ENCODE results near the gene MEF2A.

DNA sequence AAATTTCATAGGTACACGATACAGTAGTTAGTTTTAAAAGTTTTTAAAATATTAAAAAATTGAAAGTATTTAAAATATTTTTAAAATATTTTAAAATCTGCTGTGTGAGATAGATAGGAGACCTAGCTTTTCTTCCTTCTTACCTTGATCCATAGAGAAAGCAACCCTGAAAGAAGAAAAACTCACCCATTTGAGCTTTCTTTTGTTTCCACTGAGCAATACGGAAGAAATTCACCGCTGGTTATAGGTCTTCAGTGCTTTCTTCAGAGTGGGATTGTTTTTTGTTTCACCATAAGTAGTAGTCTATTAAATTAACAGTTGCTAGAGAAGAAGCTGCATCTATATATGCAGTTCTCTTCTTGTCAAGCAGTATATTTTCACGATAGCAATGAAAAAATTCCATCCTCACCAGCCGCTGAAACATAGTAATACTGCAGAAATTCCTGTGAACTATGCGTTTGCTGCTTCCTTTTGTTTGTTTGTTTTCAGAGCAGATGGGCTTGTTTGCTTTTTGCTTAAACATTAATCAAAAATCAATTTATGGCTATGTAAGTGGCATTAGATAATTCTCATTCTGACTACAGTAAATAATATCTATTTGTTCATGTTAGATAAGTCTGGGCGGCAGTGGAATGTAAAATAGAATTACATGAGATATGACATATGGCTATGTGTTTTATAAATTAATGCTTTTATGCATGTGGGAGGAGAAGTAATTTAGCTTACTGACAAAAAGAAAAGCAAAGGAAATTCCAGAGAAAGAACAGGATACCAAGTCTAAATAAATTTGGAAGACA, 163.9 kb downstream of the PGPEP1L start:
- RAMPAGE, long total RNA, result no peak
- RRBS, result no CpG with 5 or more reads among the region's 7 CpGs

DNA sequence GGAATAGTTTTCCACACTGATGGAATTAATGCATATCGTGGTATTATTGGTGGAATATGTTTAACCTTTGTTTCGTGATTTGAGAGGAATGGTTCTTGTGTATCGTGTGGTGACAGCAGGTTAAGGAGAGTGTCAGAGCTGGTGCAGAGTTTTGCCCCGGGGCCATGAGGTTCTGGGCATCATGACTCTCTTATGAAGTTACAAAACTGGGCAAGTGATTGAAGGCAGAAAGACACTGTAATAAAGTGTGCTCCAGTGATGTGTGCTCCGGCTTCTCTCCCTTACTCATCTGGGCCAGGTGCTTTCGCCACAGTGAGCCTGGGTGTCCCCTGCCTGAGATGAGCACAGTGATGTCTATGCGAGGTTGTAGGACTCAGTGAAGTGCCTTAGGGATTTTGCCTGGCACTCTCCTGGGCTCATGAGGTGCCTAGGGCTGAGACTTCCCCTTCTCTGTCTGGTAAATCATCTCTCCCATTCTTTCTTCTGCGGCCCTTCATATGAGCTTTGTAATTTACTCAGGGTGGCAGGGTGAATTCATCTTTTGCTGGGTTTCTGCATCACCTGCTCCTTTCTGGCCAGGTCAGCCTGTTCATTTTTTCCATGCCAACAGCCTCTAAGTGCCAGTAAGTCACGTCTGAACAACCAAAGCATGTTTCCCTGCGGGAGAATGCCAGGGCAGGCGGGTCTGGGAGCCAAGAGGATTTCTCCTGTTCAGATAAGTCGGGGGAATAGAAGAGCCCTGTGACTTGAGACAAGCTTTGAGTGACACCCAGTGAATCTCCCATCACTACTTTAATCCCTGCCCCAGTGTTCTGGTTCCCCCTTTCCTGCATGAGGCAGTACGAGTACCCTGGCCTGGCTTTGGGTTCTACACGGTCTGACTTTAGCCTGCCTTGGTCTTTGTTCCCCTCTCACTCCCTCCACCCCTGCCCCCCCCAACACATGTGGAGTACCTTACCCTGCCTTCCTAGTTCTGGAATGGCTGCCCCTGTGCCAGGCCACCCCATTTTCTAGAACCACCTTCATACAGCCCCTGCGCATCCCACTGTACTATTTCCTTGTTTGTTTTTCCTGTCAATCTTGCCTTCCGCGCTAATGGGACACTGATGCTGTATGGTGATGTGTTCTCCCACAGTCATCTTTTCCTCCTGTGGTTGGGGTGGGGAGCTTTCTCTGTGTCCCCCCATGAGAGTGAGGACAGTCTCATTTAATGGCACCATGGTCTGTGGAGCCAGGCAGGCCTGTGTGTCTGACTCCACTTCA, 153.1 kb downstream of the PGPEP1L start:
- RAMPAGE, long total RNA, result no peak
- RRBS, result no CpG with 5 or more reads among the region's 17 CpGs

DNA sequence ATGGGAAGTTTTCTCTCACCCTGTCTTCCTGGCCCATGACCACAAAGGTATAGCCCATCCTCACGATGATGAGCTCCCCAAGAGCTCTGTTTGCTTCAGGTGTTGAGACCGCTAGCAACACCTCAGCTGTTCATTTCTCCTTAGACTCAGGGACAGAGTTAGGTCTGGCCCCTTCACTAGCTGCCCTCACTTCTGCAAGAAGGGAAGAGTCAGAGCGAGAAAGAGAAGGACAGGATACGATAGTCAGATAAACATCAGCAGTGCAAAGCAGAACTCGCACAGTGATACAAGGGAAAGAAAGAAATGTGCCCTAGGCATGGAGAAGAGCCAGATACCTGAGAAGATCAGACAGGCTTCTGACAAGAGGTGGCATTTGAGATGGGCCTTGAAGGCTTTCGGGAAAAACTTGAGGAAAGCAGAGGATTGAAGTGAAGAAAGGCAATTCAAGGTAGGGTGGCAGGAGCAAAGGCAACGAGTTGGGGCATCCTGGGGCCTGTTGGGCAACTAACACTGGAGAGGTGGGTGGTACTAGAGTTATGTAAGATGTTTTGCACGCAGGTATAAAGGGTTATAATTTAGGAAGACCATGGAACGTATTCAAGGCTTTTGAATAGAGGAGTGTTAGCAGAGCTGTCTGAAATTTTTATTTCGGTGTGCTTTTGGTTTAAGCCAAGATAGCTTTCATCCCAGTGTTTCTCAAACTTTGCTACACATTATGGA, 106.0 kb downstream of the PGPEP1L start:
- RAMPAGE, long total RNA, result no peak
- RRBS, result no CpG with 5 or more reads among the region's 10 CpGs

- RAMPAGE, long total RNA, result no peak
- RRBS, result no CpG with 5 or more reads among the region's 11 CpGs
Observed at GRCh38 chr15:98953335-98953723, 54.3 kb downstream of the PGPEP1L start.

DNA sequence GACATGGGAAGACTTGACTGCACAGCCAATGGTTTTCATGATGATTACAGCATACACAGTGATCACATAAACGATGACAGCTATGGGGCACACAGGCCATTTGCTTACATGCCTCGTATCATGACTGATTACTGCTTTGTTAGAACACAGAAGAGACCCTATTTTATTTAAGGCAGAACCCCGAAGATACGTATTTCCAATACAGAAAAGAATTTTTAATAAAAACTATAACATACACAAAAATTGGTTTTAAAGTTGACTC, 44.1 kb downstream of the PGPEP1L start:
- RAMPAGE, long total RNA, result no peak
- RRBS, result no CpG with 5 or more reads among the region's 4 CpGs

- RAMPAGE, long total RNA, result no peak
- RRBS, result no CpG with 5 or more reads among the region's 7 CpGs
Observed at GRCh38 chr15:98963851-98964372, 43.7 kb downstream of the PGPEP1L start.

DNA sequence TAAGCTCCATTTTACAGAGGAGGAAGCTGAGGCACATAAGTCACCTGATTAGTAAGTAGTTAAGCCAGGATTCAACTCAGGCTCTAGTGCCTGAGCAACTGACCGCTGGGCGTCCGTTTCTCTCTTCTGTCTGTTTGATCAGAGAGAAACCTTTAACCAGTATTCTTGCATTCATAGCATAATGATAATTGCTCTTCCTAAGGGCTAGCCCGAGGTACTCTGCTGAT, 3.7 kb downstream of the SYNM start:
- RAMPAGE, long total RNA, result no peak
- RRBS, result no CpG with 5 or more reads among the region's 4 CpGs

DNA sequence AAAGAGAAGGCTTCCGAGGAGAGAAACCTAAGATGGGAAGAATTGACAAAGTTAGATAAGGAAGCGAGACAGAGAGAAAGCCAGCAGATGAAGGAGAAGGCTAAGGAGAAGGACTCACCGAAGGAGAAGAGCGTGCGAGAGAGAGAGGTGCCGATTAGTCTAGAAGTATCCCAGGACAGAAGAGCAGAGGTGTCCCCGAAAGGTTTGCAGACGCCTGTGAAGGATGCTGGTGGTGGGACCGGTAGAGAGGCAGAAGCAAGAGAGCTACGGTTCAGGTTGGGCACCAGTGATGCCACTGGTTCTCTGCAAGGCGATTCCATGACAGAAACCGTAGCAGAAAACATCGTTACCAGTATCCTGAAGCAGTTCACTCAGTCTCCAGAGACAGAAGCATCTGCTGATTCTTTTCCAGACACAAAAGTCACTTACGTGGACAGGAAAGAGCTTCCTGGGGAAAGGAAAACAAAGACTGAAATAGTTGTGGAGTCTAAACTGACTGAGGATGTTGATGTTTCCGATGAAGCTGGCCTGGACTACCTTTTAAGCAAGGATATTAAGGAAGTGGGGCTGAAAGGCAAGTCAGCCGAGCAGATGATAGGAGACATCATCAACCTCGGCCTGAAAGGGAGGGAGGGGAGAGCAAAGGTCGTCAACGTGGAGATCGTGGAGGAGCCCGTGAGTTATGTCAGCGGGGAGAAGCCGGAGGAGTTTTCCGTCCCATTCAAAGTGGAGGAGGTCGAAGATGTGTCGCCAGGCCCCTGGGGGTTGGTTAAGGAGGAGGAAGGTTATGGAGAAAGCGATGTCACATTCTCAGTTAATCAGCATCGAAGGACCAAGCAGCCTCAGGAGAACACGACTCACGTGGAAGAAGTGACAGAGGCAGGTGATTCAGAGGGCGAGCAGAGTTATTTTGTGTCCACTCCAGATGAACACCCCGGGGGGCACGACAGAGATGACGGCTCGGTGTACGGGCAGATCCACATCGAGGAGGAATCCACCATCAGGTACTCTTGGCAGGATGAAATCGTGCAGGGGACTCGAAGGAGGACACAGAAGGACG, 25.4 kb downstream of the SYNM start:
- RAMPAGE, long total RNA, result no peak
- RRBS, result no CpG with 5 or more reads among the region's 40 CpGs

DNA sequence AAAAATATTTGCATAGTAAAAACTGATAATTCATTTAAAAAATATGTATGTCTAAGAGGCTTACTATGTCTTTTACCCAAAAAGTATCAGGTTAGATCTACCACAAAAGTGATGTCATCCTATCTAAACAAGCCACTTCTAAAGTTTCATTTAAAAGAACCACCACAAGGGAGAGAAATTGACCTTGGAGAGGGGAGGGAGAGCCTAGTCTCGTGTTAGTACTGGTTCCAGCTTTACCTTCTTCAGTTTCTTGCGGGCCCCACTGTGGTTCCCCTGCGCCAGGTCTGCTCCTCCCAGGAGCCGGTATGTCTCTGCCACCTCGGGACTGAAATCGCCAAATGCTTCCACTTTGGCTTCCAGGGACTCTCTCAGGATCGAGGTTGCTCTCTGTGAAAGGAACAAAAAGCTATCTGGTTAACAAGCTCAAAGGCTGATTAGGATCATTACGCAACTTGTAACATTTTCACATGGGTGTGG, 51.1 kb downstream of the SYNM start:
- RAMPAGE, long total RNA, result no peak
- RRBS, result no CpG with 5 or more reads among the region's 8 CpGs

GRCh38 chr15:99180189-99180592, 69.2 kb downstream of the TTC23 start:
- RAMPAGE, long total RNA, result no peak
- RRBS, result no CpG with 5 or more reads among the region's 1 CpG

DNA sequence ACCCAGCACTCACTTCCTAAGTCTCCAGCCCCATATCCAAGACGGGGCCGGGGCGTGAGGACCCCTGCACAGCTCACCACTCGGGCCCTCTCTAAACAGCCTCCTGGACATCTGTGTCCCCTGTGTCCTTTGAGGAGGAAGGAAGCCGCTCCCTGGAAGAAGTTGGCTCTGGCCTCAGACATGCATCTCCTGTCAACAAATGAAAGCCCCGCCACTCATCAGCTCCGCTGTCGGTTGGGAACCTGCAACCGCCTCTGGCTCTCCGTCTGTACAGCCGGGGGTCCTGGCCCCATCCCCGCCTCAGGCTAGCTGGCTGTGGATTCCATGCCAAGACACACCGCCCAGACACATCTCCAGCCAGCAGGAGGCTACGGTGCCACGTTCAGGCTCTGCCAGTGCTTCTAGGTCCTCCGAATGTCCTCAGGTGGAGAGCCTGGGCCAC, 140.0 kb upstream of the MEF2A start:
- RAMPAGE, long total RNA, result no peak
- RRBS, result no CpG with 5 or more reads among the region's 16 CpGs

DNA sequence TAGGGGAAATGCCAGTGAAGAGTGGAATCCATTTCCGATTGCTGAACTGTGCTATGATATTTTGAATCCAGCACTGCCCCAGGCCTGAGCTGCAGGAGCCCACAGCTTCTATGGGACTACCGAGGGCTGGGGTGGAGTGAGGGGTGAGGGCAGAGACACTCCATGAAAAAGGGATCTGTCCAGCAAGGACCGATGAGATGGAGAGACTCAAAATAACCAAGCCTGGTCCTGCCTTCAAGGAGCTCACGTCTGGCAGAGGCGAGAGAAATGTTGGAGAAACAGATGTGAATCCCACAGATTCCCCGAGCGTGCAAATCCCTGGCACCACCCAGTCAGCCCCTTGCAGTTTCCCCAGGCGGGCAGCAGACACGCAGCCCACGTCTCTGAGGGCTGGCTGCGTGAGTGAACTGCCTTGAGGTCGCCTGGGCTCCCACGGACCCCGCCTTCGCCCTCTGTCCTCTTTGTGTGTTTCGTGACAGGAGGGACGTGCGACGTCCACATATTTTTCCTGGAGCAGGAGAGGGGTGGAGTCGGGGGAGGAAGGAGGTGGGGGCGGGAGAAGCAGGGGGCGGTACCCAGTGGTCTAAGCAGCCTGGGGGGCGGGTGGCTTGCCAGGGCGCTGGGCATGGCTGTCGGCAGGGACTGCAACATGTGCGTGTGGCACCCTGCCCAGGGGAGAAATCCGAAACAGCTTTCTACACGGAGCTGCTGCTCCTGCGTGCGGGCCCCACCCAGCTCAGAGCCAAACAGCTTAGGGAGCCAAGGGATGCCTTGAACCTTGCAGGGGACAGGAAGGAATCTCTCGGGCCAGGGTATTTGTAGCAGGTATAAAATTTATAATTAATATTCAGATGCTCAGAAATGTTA, 79.5 kb upstream of the MEF2A start:
- RAMPAGE, long total RNA, result no peak
- RRBS, result no CpG with 5 or more reads among the region's 31 CpGs

DNA sequence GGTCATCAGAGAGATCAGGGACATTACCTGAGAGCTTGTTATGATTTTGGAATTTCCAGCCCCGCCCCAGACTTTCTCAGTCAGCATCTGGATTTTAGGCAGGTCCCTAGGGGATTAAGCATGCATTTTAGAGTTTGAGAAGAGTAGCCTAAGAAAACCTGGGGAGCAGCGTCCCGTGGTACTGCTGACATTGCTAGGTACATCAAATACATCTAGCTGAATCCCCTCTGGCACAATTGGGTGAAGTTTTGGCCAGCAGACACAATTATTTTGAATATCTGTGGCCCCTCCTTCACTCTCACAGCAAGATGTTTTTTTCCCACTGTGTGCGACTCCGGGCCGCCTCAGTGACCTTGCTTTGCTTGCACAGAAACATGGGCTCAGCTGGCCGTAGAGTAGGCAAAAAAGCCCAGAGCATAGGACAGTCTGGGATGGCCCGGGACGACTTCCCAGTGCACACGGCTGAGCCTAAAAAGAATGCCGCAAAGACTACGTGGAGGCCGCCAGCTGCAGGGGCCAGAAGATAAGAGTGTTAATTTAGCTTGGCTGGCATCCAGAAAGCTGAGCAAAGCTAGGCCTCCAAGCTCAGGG, 58.6 kb upstream of the MEF2A start:
- RAMPAGE, long total RNA, result no peak
- RRBS, result 94% methylated on average over 3 of the region's 13 CpGs

DNA sequence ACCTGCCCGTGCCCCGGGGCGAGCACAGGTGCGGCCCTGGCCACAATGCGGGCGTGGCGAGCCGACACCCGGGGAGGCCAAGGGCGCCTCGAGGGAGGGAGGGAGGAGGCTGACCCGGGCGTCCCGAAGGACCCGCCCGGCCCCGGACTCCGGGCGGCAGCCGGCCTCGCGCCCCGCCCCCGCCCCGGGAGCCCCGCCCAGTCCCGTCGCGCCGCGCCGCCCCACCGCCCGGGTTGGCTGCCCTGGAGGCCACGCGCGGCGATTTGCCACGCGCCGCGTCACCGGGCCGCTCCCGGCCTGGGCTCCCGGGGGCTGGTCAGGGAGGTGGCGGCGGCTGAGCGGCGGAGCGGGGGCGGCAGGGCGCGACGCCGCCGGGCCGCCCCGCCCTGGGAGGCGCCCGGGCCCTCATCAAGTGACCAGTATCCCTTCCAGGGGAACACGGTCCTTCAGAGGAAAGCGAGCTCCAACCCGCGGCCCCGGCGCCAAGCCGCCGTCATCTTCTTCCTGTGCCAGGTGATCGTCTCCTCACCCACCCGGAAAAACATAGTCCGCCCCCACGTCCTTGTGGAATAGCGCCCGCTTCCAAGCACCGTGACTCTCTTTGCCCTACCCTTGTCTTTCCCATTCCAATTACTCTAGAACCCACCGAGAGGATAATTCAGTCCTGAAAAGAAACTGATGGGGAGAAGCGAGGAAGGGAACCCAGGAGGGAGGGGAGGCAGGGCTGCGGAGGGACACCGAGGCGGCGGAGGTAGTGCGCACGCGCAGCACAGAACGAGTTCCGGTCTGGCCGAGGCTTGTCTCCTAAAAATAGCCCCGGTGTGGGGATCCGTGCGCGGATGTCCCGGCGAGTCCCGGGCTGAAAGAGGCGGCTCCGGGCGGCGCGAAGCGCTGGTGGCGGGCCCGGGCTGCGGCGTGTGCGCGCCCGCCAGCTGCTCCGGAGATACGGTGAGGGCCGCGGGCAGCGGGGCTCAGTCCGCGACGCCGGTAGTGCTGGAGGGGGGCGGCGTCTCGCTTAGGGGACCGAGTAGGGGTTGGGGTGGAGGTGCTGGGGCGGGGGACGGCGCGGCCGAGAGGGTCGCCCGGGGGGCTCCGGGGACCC, at the start of gene MEF2A:
Gene MEF2A (plus strand): TSS at position 828 of the 1,102 bp plus-strand sequence.
- RAMPAGE, long total RNA, result start-site peak on the plus strand centred at position 889 of the sequence, 85 bp wide, 283 and 136 reads in 2 replicates
- RRBS, result 1% methylated on average over 72 of the region's 129 CpGs

GRCh38 chr15:99682815-99683635, 50.2 kb downstream of the LYSMD4 start:
- RAMPAGE, long total RNA, result no peak
- RRBS, result no CpG with 5 or more reads among the region's 9 CpGs

- RAMPAGE, long total RNA, result no peak
- RRBS, result no CpG with 5 or more reads among the region's 4 CpGs
Observed at GRCh38 chr15:99697799-99698066, 35.5 kb downstream of the LYSMD4 start.

DNA sequence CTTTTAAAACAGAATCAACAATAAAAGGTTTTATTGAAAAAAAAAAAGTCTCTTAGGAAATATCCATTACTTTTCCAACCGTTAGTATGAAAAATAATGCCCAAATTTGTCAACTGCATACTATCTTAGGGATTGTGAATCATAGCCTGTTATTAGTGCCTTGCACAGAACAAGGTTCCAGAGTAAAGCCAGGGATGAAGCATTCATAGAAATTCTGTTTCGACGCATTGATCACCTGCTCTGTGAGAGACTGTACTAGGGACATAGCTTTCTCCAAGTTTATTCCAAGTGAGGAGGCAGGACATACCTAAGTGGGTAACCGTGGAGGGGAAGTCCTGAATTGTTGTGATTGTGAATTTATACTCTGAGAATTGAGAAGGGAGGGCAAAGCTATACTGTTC, 25.3 kb downstream of the LYSMD4 start:
- RAMPAGE, long total RNA, result no peak
- RRBS, result no CpG with 5 or more reads among the region's 4 CpGs

DNA sequence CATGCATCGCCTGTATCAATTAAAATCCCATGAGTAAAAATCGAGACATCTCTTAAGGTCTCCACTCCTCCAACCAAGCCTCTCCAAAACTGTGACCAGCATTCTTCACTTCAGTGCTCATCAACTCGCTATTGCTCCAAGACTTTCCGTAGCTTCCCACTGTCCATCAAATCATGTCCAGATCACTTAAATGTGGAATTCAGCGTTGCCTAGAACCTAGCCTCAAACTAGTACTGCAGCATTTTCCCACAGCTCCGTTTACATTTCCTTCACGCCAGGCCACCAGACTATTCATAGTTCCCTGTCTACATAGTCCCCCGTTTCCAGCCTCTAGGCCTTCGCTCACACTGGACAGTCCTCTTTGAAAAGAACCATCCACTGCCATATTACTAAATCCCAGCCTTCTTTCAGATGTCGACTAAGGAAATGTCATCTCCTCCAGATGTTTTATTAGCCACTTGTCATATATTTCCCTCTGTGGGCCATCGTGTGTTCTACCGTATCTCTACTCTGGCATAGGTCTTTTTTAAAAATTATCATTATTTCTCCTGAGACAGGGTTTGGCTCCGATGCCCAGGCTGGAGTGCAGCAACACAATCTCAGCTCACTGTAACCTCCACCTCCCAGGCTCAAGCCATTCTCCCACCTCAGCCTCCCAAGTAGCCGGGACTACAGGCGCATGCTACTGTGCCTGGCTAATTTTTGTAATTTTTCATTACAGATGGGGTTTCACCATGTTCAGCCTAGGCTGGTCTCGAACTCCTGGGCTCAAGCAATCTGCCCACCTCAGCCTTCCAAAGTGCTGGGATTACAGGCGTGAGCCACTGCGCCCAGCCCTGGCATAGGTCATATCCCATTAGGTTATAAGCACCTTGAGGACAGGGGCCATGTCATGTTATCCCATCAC, 9.3 kb downstream of the LYSMD4 start:
- RAMPAGE, long total RNA, result no peak
- RRBS, result no CpG with 5 or more reads among the region's 18 CpGs

- RAMPAGE, long total RNA, result no peak
- RRBS, result no CpG with 5 or more reads among the region's 21 CpGs
Observed at GRCh38 chr15:99982950-99983862, 250.0 kb upstream of the LYSMD4 start.

DNA sequence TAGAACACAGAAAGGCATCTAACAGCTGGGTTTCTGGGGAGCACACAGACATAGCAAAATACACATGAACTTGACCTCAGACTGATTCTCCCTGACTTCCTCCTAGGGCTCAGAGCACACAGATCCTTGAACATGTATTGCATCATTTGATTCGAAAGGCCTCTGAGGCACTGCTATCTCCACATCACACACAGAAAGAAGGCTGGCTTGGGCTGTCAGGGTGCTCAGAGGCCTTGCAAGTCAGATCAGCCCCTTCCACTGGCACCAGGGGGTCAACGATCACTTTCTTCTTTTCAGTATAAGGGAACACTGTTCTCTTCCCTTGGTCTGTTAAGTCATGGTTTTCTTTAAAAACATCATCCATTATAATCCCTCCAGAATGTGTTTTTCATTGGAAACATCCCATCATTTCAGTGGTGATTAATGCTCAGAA, 253.1 kb upstream of the LYSMD4 start:
- RAMPAGE, long total RNA, result no peak
- RRBS, result no CpG with 5 or more reads among the region's 2 CpGs